Measurements from ENCODE around the gene SECTM1.

DNA sequence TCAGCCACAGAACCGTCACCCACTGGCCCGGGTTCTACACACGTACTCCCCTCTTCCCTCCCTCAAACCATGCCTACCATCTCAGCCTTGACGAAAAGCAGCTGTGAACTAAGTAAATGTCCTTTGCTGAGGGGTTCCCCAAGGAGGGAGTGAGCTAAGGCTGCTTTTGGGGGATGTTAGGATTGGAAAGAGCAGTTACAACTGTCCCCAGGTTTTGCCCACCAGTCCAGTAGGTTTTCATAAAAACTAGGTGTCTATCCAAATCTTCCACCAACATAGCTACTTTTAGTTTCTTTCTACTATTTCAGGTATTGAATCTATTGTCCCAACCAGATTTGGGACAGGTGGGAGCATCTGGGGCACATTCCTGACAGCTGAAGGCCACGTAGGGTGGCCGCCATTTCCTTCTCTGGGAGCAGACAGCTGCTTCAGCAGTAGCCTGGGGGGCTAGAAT lies 11.6 kb downstream of the CSNK1D start:
- PRO-cap = no peak

- PRO-cap = no peak
Observed at GRCh38 chr17:82301140-82301569, 16.3 kb downstream of the CD7 start.

- PRO-cap = no peak
Observed at GRCh38 chr17:82304430-82304887, 12.9 kb downstream of the CD7 start.

GRCh38 chr17:82333652-82334432 lies at the start of gene SECTM1:
SECTM1 (minus strand) TSS chr17:82333766.
- PRO-cap = bidirectional peak, plus-strand start at chr17:82333827, minus-strand start at chr17:82333764; unidirectional peak, minus-strand start at chr17:82334045

GRCh38 chr17:82391989-82392890 lies 20.7 kb downstream of the UTS2R start:
- PRO-cap = no peak

GRCh38 chr17:82484549-82485171 lies 26.1 kb downstream of the NARF start:
- PRO-cap = no peak

DNA sequence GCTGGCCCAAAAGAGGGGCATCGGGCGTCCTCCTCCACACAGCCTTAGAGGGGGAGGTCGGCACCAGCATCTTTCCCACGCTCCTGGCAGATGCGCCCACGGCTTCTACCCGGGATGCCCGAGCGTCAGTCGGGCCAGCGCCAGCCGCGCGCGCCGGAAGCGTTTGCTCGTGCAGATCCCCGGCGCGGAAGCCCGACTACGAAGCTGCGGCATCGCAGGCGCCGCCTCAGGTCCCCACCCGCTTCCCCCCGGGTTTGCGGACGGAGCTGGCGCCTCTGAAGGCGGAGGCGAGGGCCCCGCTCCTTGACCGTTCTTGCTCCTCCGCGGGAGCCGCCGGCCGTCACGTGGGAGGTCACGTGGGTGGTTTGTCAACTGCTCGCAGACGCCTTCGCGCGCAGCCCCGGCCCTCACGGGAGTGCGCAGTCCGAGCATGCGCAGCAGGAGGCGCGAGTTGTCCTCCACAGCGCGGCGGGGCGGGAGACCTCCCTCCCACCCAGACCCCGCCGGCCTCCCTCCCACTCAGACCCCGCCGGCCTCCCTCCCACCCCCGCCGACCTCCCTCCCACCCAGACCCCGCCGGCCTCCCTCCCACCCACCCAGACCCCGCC lies 22.5 kb upstream of the FOXK2 start:
- PRO-cap = bidirectional peak, plus-strand start at position 440 of the sequence, minus-strand start at position 344 of the sequence

- PRO-cap = no peak
Observed at GRCh38 chr17:82534153-82534923, 14.8 kb downstream of the FOXK2 start.

DNA sequence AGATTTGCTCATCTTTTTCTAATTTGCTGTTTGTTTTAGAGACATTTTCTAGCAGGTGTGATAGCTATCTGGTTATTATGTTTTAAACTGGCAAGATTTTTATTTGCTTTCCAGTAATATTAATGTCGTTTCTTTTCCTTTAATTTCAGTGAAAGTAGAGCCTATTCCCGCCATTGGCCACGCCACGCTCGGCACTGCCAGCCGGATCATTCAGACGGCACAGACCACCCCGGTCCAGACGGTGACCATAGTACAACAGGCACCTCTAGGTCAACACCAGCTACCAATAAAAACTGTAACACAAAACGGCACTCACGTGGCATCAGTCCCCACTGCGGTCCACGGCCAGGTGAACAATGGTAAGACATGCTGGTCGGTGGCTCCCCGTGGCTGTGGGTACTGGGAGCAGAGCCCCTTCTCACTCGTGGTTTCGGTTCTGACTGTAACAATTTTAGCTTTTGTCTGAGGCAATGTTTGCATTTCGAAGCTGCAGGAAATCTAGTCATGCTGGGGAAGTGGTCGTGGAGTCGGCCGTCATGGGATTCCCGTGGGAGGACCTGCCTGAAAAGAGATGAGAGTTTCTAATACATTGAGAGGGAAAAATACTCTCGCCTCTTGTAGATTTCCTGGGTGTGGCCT lies 61.2 kb downstream of the WDR45B start:
- PRO-cap = no peak

- PRO-cap = no peak
Observed at GRCh38 chr17:82630062-82630496, 18.2 kb downstream of the WDR45B start.

DNA sequence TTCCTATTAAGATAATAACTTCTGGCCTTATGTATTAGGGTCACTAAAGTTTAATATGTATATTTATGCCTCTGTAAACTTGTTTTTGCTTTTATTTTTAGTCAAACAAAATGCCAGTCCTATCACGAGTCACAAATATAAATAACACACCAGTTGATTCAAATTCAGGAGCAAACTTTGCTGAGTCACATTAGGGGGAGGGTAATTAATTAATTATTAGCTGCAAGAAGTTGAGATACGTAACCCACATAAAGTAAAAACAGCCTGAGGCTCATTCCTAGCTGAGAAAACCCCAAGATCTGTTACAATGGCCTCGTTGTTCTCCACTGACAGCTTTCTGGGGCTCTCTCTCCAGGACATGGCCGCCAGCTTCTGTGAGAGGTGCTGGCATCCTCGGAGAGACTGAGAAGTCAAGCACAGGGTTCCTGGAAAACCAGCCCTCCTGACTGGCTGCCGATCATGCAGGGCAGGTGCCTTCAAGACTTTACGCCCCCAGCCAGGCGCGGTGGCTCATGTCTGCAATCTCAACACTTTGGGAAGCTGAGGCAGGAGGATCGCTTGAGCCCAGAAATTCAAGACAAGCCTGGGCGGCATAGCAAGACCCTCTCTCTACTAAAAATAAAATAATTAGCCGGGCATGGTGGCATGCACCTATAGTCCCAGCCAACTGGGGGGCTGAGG lies 11.1 kb downstream of the RAB40B start:
- PRO-cap = no peak

DNA sequence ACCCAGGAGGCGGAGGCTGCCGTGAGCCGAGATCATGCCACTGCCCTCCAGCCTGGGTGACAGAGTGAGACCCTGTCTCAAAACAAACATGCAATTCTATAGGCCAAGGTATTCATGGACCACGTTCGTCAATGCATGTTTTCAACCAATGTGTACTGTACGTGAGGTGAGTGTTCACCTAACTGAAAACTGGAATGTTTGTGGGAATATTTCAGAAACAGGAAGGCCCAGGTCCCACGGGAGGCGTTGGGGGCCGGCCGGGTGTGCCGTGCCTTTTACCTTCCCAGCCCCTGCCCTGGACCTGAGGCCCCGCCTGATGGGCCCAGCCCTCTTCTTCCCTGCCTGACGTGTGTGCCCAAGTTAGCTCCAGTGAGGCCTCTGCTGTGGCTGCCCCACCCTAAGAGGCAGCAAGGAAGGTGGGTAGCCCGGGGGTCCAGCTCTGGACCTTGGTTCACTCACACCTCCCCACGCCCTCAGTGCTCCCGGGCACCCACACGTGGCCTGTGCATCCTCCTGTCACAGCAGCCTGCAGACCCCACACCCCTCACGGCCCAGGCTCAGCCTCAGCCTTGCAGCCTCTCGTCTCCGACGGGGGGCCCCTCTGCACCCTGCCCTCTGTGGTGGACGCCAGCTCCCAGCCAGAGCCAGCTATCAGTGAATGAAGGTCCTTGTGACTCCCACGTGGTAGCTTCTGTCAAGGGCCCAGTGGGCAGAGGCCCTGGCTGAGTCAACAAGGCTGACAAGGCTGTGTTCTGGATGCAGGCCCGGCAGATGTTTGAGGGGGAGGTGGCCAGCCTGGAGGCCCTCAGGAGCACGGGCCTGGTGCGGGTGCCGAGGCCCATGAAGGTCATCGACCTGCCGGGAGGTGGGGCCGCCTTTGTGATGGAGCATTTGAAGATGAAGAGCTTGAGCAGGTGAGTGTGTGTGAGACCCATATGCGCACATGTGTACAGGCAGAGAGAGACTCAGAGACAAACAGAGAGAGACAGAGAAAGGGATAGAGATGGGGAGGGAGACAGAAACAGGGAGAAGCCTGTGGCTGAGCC lies 2.6 kb downstream of the FN3K start:
- PRO-cap = unidirectional peak, minus-strand start at position 303 of the sequence; unidirectional peak, minus-strand start at position 656 of the sequence

- PRO-cap = no peak
Observed at GRCh38 chr17:82751038-82751300, 896 bp upstream of the TBCD start.

DNA sequence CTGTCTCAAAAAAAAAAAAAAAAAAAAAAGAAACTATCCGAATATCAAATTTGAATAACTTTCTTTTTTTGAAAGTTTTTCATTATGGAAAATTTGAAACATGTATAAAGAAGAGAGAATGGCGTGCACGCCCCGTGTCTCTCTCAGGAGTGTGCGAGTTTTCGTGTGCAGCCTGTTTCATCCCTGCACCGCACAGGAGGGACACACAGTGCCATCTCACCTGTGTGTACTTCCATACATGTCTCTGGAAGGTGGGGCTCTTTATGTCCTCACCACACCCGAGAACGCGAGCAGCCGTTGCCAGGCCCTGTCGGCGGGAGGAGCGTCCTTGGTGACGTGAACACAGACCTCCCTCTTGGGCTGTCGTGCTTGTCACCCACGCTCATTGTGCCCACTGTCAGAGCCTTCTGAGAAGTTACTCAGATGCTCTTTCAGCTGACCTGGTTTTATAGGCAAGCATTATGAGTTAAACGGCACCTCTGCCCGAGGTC lies 40.3 kb downstream of the ZNF750 start:
- PRO-cap = no peak

GRCh38 chr17:82822098-82822685 lies 17.6 kb downstream of the ZNF750 start:
- PRO-cap = no peak

DNA sequence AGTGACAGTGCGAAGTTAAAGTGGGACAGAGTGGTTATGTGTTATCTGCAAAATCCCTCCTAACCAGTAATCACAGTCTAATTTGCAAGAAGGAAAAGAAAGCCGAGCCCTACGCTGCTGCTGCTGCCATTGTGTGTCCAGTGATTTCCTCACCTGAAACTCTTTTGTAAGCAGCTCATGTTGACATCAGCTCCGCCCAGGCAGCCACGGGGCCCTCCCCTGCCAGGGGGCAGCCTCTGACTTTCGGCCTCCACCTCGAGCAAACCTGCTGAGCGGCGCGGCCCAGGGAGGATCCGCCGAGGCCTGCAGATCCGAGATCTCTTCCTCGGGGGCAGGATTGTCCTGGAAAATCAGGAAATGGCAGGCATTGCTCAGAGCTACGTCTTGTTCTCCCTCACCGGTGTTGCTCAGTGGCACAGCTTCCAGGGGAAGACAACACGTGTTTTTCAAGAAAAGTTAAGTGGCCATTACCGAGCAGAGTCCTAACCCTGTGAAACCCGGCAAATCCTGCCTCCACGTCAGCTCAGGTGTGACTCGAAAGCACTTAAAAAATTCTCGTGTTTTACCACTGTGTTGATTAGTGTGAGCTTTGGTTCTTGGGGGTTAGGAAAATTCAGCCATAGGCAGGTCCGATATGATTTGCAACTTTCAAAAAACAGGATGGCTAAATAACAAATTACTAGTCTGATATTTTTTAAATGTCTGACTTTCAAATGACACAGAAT lies 35.7 kb upstream of the ZNF750 start:
- PRO-cap = no peak

DNA sequence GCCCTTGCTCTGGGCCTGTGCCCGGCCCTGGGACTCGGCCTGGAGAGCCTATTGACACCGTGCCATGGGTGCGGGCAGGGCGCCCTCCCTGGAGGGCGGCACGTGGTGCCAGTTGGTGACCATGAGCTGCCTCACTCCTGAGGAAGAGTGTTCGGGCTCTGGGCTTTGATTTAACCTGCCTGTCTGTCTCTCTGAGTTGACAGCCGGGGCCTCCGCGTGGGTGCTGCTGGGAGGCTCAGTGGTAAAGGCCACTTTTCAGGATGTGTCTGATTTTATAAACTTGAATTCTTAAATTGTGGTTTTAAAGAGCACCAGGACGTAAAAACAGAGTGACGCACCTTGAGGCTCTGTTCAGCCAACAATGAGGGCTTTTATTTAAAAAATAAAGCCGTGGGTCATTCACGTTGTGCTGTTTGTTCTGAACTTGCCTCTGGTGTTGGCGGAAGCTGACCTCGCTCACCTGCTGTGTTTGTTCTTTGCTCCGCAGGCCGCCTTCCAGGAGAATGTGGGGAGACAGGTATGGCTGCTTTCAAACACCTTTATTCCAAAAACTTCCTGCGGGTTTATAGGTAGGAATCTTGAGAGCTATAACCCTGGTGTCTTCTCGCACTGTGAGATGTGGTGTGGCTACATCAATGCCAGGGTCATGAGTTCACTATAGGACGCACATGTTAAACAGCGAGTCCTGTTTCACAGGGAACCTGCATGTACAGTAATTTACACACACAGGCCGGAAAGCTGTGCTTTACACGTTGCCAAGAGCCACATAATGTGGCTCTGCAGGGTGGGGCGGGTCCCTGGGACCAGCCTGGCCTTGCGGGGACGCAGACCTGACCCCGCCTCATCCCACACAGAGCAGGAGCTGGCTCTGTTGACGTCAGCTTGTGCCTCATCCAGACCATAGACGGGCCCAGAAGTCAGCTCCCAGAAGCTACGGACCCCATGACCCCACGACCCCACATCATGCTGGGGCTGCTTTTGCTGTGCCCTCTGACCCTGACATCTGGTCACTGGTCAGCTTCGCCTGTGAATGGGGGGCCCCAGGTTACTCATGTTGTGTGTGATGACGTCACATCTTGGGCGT lies 49.7 kb upstream of the ZNF750 start:
- PRO-cap = no peak

- PRO-cap = no peak
Observed at GRCh38 chr17:82900451-82901415, 60.9 kb upstream of the ZNF750 start.

GRCh38 chr17:82926173-82926595 lies 86.4 kb upstream of the ZNF750 start:
- PRO-cap = no peak

- PRO-cap = no peak
Observed at GRCh38 chr17:82946828-82947308, 104.7 kb downstream of the B3GNTL1 start.

Measured in left cardiac atrium (tissue), 1 donor.